Measurements from ENCODE around the genes MST1R, MON1A, SEMA3F, TUSC2 and RBM15B.

GRCh38 chr3:49903690-49904273 is at the start of gene MST1R:
Gene MST1R (minus strand): TSS chr3:49903873.
- PRO-cap = bidirectional peak, plus-strand start at chr3:49904004, minus-strand start at chr3:49903873
- RAMPAGE, long total RNA = no peak

- PRO-cap = bidirectional peak, plus-strand start at chr3:49929618, minus-strand start at chr3:49929494; bidirectional peak, plus-strand start at chr3:49930001, minus-strand start at chr3:49929811
- RAMPAGE, long total RNA = no peak
Observed at GRCh38 chr3:49929210-49930413, at the start of gene MON1A. Gene MON1A (minus strand): TSS chr3:49929811.

- PRO-cap = no peak
- RAMPAGE, long total RNA = no peak
Observed at GRCh38 chr3:50029777-50030245, 58.9 kb upstream of the RBM5 start.

DNA sequence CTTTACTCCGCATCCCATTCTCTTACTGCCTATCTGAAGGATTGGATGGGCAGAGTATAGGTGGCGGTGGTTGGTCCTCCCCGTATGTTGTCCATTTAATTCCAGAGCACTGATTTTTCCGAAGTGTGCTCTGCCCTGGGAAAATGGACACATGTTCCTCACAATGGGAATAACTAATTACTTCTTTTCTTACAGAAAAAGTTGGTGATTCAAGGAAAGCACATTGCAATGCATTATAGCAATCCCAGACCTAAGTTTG is 14.1 kb downstream of the RBM5 start:
- PRO-cap = no peak
- RAMPAGE, long total RNA = no peak

- PRO-cap = no peak
- RAMPAGE, long total RNA = no peak
Observed at GRCh38 chr3:50124780-50125756, 30.1 kb upstream of the SEMA3F start.

GRCh38 chr3:50155164-50155694 is at the start of gene SEMA3F:
Gene SEMA3F (plus strand): TSS chr3:50155324.
- PRO-cap = no peak
- RAMPAGE, long total RNA = no peak

GRCh38 chr3:50160365-50161087 is 5.4 kb downstream of the SEMA3F start:
- PRO-cap = no peak
- RAMPAGE, long total RNA = no peak

- PRO-cap = no peak
- RAMPAGE, long total RNA = no peak
Observed at GRCh38 chr3:50164088-50164629, 9.0 kb downstream of the SEMA3F start.

- PRO-cap = no peak
- RAMPAGE, long total RNA = no peak
Observed at GRCh38 chr3:50244784-50245055, 8.7 kb downstream of the GNAI2 start.

DNA sequence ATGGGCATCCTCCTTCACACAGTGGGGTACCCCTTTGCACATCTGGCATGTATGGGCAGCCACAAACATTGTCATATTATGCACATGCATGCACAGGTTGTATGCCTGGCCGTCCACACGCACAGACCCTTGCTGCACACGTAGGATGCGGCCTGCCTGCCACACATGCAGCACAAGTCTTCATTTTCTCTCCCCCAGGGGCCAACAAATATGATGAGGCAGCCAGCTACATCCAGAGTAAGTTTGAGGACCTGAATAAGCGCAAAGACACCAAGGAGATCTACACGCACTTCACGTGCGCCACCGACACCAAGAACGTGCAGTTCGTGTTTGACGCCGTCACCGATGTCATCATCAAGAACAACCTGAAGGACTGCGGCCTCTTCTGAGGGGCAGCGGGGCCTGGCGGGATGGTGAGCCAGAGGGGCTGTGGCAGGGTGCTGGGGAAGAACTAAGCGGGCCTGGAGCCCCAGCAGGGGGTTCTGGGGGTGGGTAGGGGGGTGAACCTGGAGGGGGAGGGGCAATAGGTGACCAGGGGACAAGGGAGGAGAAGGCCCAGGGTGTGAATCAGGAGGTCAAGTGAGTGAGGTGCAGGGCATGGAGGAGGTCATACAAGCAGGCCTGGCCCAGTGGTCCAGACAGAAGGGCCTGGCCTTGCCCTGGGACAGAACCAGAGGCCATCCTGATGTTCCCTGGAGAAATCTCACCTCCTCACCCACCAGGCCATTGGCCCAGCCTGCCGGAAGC is 11.5 kb upstream of the SEMA3B start:
- PRO-cap = no peak
- RAMPAGE, long total RNA = no peak

DNA sequence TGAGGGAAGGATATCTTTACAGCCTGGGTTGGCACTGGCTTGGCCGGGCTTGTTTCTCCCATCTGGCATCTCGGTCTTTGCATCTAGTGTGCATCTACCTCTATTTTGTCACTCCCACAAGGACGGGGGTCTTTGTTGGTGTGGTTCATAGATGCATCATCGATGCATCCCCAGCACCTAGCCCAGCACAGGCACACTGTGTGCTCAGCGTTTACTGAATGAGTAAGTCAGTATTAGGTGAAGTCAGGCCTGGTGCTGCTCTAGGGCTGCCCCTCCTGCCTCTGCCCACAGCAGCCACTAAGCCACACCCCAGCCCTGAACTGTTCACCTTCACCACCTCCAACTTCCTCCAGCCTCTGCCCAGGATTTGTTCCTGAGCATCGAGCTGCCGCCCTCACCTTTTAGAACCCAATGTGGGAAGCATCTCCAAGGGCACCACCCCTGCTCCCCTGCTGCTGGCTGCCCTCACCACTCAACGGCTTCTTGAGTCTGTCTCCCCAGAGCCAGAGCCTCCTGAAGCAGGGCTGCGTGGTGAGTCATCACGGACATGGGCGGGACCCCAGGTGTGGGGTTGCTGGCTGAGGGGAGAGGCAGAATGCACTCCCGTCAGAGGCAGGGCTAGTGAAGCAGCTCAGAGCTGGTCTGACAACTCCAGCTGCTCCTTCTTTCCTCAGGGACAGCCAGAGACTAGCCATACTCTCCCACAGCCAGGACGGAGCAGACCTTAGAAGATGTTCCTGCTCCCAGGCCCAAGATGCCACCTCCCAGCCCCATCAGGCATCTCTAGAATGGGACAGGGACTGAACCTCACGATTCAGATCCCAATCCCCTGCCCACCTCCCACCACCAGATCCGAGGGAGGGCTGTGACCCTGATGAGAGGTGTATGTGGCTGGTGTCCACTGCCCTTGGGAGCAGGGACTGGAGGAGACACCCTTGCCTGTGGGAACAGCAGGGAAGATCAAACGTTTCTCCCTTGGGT is 5.8 kb downstream of the HYAL2 start:
- PRO-cap = no peak
- RAMPAGE, long total RNA = no peak

DNA sequence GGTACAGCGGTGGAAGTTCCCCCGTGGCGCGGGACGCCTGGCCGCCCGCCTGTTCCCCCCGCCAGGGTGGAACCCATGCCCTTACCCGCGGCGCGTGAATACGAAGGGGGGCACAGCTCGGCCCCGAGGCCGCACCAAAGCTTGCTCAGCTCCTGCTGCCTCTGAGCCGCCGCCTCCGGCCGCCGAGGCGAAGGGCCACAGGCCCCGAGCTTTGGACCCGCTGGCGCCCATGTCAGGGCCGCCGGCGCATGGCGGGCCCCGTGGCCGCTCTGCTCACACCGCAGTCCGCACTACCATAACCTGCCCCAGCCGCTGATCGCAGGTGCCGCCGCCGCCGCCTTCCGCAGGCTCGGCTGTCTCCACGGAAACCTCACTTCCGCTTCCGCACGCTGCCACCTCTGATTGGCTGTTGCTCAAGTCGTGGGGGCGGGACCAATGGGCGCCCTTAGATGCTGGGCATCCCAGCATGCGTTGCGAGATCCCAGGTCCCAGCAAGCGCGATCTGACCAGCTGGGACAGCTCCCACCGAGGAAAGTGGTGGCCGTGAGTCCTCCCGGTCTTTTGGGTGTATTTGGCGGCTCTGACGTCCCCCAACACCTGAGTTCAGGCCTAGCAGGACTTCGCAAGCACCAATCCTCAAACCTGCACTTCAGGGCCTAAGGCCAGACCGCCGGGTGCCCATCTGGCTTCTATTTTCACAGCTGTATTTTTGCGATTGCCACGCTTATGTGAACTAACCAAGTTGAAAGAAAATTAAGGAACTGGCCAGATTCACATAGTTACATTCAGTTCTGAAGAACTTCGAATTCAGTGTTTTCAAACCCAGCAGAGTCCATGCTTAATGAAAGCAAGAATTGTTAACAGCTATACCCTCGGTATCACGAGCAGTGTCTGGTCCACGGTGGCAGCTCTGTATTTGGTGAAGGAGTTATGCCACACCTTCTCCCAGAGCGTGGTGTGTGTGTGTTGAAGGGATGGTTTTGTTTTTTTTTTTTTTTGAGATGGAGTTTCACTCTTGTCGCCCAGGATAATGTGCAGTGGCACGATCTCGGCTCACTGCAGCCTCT is at the start of gene TUSC2:
TUSC2 (minus strand) TSS at position 355 of the 1,067 bp plus-strand sequence.
- PRO-cap = bidirectional peak, plus-strand start at position 476 of the sequence, minus-strand start at position 351 of the sequence
- RAMPAGE, long total RNA = no peak

DNA sequence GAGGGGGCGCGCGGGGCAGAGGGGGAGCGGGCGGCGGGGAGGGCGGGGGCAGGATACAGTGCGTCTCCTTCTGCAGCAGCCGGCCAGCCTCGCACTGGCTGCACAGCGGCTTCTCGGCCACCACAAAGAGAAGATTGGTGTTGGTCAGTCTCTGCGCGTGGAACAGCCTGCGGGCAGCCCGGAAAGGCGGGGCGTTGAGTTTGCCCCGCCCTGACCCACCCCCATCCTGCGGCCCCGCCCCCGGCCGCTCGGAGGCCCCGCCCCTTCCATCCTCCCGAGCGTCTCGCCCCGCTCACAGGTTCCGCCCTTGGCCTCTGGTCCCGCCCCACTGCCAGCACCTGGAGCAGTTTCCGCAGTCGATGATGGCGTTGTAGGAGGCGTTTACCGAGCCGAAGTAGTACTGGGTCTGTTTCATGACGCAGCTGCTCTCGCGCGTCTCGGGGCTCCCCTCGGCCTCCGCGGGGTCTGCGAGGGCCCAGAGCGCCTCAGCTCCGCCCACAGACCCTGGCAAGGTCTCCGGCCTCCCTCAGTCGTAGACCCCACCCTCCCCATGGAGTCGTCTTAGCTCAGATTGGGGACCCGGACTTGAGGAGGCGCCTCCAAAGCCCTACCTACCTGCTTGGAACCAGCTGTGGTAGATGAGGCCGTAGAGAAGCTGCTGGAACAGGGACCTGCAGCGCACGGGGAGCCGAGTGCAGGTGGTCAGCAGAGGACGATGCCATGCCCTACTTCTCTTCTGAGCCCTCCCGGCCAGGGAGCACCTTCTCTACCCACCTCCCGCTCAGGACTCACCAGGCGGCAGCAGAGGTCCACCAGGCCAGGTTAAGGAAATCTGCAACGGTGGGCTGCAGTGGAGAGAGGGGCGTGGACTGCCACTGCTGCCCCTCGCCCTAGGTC is 5.9 kb upstream of the TMEM115 start:
- PRO-cap = bidirectional peak, plus-strand start at position 355 of the sequence, minus-strand start at position 164 of the sequence
- RAMPAGE, long total RNA = no peak

DNA sequence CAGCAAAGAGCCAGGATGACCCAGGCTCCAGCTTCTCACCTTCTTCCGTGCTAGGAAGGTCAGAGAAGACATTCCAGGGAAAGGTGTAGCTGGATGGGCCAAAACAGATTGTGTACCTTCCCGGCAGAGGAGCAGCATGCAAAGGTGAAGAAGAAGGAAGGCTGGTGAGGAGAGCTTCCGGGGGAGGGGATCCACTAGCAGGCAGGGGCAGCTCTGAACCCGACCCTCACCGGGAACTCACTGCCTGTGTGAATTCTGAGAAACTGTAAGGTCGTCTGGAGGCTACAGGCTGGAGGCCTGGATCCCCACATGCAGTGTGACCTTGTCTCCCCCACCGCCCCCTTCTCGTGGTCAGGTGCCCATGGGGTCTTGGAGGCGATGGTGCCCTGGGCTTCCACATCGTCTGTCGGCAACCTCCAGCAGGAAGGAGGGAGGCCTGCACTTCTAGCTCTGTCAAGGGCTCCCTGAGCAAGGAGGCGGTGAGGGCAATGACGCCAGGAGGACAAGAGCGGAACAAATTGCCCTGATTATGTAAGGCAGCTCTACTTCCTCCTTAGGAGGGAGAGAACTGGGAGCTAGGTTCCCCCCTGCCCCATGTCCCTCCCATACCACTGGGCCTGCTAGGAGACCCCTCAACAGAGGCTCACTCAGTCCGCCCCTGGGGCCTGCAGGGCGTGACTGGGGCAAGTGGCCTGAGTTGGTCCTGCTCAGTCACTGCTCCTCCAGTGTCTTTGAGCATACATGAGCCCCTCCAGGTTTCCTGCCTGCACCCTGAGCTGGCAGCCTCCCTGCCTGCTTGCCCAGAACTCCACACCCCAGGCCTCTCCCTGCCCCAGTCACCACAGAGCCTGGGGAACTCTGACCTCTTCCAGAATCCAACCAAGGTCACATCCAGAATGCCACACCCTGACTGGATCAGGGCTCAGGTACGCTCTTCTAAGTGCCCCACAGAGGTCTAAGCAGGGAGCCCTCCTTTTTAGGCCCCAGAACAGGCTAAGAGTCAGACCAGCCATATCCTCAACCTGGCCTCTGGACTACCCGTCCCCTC is 56.1 kb downstream of the CACNA2D2 start:
- PRO-cap = no peak
- RAMPAGE, long total RNA = no peak

GRCh38 chr3:50607530-50608125 is 3.9 kb downstream of the CISH start:
- PRO-cap = no peak
- RAMPAGE, long total RNA = no peak

- PRO-cap = no peak
- RAMPAGE, long total RNA = no peak
Observed at GRCh38 chr3:50612419-50613013, 942 bp upstream of the CISH start.

- PRO-cap = no peak
- RAMPAGE, long total RNA = no peak
Observed at GRCh38 chr3:50620365-50621279, 3.7 kb downstream of the MAPKAPK3 start.

GRCh38 chr3:50653479-50654227 is 21.1 kb upstream of the DOCK3 start:
- PRO-cap = no peak
- RAMPAGE, long total RNA = no peak

- PRO-cap = no peak
- RAMPAGE, long total RNA = no peak
Observed at GRCh38 chr3:50806788-50807515, 132.2 kb downstream of the DOCK3 start.

GRCh38 chr3:51391222-51391422 is at the start of gene RBM15B:
Gene RBM15B (plus strand): TSS chr3:51391285.
- PRO-cap = bidirectional peak, plus-strand start at chr3:51391304, minus-strand start at chr3:51391045
- RAMPAGE, long total RNA = no peak

Measured in OCI-LY7 (cell line).